Thoracic aorta endothelial cell (primary cell): ENCODE measurements around a stretch of chr6.

DNA sequence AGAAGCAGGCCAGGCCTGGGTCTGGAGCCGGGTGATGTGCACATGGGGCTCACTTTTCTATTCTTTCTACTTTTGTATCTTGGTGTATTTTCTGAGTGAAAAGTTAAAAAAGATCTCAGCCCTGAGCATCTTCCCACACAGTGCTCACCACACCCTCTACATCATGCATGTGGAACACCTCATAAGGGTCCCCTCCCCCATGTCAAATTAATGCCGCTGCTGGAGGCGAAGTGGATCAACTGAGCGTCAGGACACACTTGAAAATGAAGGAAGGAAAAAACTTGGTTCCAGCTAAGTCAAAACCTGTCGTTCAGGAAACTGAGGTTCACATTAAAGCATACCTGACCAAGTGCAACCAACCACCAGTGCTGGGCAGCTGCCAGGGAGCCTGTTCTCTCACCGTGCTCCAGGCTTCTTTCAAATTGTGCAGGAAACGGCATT lies 32.2 kb downstream of the KIF25 start:
- CAGE, long polyA plus RNA: no peak

DNA sequence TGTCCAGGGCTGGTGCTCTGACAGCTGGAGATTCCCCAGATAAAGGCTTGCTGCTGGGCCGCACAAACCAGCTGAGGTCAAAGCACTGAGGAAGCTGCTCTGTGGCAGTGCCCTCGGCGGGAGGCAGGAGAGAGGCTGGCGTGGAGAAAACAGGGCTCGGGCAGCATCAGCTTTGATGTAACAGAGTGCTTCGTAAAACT lies 84.4 kb upstream of the FRMD1 start:
- CAGE, long polyA plus RNA: no peak

GRCh38 chr6:168200606-168201013 lies 119.0 kb downstream of the DACT2 start:
- CAGE, long polyA plus RNA: no peak

DNA sequence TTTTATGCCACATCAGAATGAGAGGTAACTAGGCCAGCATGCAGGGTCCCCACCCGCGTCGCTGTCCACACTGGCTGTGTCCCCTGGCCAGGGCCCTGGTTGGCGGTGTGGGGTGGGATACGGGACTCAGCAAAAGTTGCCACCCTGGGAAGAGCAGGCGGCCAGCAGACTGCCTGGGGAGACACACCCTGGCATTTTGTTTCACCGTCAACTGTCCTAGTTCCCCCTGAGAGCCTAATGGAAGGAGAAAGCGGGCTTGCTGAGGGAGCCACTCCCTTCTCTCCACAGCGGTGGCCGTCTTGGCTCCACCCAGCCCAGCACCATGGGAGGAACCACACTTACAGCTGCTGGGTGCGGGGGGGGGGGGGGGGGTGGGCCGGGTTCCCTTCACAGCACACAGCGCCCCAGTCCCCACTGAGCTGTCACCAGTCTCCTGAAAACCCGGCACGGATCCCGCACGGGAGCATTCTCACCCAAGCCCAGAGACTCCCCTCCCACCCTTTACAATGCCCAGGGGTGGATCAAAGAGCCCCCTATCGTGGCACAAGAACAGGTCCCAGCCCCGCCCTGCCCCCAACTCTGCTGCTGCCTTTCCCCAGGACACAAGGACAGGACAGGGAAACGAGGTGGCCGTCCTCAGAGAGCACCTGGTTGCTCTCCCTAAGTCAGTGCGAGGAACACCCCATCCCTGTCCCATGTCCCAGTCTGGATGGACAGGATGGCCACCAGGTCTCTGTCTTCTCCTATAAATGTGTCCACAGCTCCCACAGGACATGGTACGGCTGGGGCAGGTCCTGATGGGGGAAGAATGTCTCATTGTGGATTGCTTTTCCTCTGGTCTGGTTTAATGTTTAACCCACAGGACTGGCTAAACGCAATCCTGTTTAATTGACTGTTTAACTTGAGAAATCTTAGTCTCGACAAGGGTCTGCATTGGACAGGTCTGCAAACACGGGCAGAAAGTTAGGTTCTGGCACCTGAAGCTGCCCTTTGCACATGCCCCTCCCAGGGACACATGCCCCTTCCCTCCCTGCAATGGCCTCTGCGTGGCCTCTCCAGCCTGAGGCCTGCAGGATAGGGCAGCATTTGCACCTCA lies 45.5 kb downstream of the DACT2 start:
- CAGE, long polyA plus RNA: no peak

- CAGE, long polyA plus RNA: no peak
These were observed 23.3 kb upstream of the SMOC2 start for GRCh38 chr6:168417604-168418124.

- CAGE, long polyA plus RNA: no peak
These were observed 73.3 kb downstream of the SMOC2 start for GRCh38 chr6:168514221-168514656.

DNA sequence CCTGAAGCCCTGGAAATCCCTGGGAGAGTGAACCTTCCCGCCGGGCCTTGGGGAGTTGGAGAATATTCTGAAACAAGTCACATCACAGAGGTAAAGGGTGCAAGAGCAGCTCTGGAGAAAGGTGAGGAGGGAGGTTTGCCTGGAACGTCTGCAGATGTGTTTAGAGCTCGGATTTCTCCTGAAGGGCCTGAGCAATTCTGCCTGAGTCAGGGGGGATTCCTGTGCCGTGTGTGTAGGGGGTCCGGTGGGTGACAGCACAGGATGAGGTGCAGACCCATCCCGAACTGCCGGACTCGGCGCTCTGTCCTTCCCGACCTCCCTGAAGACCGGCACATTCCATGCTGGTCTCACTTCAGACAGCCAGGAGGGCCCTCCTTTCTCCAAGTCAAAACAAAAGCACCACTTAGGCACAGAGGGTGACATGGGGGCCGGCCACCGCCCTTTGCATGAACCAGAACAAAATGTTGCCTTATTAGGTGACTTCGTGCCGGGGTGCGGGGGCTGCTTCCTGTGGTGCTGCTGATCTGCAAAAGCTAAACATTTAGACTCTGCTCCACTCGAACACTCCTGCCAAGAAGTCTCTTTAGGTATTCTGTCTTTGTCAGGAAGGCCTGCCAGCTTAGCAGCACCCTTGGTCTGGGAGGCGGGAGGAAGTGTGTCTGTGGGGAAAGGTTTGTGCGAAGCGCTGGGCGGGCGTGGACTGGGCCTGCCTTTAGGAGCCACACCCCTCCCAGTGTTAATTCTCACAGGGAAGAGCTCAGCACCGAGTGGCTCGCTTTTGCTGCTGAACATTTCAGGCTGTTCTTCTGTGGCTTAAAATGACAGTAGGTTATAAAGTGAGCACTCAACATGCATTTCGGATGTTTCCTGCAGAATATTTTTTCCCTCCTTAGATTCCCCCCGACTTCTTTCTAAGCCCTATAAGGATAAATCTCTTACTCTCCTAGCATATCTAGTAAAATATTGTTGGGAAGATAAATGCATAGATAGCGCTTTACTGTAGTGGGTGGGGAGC lies 133.8 kb downstream of the SMOC2 start:
- CAGE, long polyA plus RNA: no peak

GRCh38 chr6:168600900-168601594 lies 160.1 kb downstream of the SMOC2 start:
- CAGE, long polyA plus RNA: no peak

DNA sequence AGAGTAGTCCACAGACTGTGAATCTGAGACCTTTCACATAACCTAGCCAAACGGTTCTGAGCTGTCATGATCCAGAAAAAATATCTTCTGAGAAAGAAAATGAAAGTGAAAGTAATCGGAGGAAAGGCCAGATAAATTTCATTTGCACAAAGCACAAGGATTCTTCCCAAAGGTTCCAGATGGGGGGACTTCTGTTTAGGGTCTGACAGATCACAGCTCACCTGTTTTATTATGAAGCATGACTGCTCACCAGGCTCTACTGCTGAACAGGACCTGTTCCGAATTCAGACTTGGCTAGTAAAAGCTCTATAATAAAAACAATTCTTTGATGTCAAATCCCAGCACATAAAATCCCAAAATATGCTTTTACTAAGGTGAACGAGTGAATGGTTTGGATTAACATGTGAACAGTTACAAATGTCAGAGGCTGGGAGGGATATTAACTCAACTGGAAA lies 401.8 kb downstream of the THBS2 start:
- CAGE, long polyA plus RNA: no peak

DNA sequence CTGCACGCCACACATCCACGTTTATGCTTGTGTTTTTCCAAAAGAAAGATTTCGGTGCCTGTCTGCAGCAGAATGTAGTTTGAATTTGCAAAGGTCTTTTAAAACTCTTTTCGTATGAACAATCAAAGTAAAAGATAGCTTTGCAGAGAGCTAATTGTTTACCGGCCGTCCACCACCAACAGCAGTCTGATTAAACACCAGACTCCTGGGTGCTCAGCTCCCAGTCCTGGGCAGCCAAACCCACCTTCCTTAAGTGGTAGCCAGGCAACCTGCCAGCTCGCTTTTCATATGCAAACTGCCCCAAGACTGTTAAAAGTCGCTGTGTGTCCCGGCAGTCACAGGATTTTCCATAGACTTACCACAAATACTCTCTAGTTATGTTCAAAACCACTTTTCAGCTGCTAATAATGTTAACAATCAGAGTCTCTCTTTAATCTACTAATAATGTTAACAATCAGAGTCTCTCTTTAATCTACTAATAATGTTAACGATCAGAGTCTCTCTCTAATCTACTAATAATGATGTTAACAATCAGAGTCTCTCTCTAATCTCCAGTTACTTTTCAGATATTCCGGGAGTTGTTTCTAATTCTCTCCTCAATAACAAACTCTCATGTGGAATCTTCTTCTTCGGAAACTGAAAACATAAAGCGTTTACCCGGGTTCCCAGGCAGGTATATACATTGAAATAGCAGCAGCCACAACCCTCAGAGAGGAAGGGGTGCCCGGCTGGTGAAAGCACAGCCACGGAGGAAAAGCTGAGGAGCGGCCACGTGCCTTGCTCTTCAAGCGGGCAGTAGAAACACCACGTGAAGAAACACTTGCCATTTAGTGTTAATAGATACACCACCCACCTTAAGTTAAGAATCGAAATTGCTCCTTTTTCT lies 651 bp downstream of the THBS2 start:
- CAGE, long polyA plus RNA: no peak

- CAGE, long polyA plus RNA: no peak
These were observed 85.9 kb upstream of the THBS2 start for GRCh38 chr6:169339516-169339917.

GRCh38 chr6:169667715-169668387 lies 34.0 kb downstream of the WDR27 start:
- CAGE, long polyA plus RNA: no peak

DNA sequence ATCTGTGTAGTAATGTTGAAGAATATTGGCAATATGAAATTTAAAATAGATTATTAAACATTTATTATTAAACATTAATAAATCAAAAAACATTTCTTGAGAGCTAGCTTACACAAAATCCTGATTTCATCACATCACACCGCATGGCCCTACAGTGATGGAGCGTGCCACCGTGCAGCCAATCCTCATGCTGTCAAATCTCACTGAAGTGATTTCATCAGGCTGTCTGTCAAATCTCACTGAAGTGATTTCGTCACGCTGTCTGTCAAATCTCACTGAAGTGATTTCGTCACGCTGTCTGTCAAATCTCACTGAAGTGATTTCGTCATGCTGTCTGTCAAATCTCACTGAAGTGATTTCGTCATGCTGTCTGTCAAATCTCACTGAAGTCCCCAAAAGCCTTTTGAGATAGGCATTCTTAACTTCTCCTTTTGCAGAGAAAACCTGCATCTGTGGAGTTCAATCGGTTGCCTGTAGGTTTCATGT lies 14.3 kb downstream of the ERMARD start:
- CAGE, long polyA plus RNA: no peak

DNA sequence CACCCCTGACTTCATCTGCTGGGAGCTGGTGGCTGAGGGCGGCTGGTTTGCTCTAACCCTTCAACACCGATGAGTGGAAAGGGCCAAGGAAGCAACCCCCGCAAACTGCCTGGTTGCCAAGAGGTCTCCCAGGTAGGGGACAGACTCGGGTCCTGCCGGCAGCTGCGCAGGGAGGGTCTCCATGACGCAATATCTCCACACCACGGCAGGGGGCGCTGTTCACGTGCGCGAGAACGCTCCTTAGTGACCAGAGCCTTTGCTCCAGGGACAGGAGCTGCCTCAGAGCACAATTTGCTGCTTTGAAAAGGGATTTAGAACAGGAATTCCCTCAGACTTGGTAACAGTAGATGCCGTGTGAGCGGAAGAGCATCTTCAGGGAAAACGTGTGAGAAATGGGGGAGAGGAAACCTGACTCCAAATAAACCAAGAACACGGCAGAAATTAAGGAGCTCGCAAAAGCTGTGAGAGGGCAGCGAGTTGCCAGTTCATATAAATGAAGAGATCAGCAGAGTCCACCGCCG lies 80.3 kb downstream of the ERMARD start:
- CAGE, long polyA plus RNA: no peak

DNA sequence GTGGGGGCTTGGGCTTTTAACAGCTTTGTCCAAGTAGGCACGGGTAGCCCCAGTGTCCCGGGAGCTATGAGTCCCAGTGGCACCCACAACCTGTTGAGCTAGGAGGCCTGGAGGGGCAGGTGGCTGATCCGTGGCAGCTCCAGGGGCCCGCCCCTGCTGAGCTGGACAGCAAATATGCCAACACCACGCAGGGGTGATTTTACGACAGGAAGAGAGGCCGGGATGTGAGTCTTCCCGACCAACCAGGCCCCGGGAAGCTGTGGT lies 183.8 kb downstream of the ERMARD start:
- CAGE, long polyA plus RNA: no peak

DNA sequence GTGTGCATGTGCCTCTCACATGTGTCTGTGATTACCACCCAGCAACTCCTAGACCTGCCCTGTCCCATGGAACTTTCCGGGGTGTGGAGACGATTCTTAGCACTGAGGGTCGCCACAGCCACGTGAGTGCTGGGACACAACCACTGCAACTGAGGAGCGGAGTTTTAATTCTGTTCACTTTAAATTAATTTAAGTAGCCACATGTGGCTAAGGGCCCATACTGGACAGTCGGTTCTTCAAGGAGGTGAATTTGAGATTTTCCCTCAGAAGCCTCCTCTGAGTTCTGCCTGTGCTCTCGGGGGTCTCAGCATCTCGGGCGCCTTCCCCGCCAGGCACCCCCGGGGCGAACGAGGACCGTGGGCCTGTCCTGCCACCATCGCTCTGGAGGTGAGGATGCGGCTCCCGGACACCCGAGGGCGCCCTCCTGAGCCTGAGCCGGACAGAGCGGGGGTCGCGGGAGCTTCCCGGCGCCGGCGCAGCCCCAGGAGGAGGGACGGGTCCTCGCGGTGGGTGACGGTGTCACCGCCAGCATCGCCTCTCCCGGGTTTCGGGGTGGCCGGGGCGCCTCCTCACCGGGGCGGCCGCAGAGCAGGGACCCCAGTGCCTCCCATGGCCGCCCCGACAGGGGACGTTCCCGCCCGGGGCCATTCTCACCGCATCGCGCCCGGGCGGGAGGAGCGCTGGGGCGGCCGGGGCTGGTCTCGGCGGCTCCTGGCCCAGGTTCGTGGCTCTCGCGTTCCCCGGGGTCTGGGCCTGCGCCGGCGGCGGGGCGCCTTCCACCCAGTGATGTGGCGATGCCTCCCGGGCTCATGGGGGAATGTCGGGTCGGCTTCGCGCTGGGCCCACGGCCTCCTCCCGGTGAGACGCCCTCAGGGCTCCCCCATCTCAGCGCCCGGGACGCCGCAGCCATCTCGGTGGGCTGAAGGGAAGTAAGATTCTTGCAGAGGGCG lies 210.4 kb downstream of the ERMARD start:
- CAGE, long polyA plus RNA: no peak

DNA sequence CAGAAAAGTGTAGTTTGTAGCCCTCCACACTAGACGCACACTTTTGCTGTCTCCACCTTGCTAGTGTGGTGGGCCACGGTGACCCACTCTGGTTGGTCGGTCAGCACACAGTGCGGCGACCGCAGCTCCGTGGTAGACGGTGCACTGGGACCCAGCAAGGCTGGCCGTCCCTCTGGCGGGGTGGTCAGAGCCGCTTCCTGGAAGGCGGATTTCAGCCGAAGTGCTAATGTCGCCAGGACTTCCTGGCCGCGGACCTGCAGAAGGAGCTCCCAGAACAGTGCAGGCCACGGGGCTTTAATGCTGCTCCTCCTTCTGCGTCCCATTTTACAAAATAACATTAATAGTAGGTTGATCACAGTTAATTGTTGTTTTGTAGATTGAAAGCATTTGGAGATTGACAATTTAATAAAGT lies 268.4 kb downstream of the DLL1 start:
- CAGE, long polyA plus RNA: no peak

DNA sequence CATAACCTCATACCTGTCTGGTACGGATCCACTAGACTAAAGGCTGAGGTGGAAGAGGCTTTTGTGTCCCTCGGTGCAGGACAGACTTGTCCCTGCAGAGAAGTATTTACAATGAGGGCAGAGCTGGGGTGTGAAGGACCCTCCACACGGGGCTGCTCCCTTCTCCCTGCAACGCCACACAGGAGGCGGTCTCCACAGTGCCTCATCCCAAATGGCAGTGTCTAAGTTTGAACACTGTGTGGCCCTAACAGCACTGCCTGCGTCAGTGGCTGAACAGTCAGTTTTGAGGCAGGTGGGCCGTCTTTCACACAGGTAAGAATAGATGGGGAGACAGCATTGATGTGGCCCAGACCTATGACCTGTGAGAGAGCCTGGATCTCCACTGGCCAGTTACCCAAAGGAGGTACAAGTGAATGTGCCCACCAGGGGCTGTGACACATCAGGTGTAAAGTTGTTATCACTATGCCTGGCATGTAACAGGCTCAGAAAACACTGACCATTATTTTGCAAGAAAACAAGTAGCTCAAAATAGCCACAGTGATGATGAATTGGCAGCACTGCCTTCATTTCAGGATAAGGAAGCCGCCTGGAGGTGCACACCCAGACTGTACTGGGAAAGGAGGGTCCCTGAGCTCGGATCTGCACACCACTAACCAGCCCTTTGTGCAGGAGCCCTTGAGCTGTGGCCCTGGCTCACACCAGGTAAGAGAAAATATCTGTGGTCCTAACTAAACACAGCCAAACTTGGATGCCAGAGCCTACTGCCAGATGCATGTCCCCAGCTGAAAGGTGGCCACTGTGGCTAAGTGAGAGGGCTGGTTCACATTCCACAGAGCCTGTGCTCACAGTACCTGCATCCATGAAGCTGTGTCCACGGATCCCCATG lies 246.8 kb downstream of the DLL1 start:
- CAGE, long polyA plus RNA: no peak

DNA sequence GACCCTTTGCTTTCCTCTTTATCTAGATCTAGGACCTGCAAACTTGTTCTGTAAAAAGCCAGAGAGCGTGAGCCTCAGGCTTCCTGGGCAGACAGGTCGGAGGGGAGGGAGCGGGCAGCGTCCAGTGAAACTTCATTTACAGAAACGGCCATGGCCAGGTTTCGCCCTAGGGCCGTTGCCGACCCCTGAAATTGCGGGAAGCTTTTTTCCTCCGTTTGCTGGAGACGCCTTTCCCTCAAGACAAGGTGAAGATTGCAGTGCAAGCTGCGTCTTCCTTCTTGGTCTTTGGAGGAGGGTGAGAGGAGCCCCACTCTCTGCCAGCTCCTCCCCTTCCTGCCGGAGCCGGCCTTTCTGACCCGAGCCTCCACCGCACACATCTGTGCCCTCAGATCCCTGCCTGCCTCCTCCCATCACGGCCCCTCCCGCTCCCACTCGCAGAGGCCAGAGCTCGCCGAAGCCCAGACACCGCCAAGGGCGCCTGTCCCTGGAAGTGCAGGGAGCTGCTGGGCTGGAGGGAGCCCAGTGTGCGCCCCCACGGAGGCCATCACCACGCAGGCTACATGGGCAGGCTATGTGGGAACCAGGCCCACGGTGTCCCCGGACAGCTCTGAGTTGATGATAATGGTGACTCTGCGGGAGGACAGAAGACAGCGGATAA lies 155.2 kb downstream of the DLL1 start:
- CAGE, long polyA plus RNA: no peak

DNA sequence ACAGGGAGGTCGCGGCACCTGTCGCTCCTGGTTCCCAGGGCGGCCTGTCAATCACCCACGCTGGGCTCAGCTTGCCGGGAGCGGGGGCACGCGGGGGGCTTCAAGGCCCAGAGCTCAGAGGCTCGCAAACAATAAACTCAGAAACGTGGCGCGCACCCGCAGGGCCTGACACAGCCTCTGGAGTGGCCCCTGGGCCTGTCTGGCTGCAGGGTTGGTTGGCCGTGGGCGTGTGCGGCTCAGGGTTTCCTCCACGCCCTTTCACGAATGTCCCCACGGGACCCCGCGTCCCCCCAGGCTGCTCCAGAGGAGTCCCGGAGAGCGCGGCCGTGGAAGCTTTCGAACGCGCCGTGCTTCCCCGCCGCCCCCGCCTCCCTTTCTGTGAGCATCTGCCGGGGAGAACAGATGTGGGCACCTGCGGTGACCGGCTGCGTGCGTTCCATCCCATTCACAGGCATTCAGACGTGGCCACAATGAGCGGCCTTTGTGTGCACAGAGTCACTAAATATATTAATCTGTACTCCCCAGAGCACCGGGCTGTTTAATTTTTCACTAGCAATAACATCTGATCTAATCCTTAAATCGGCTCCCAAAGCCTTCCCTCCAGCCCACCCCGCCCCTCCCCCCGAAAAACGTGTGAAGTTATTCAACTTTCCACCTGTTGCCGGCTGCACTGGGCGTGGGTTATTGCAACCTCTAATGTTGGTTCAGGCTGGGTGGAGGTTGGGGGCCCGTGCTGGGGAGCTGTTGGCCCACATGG lies 6.3 kb upstream of the DLL1 start:
- CAGE, long polyA plus RNA: no peak